Endodermal cell (in vitro differentiated cells): ENCODE data around the genes GAGE12C, GAGE12E, GAGE2A and DGKK.

- PRO-cap, result no peak
Observed at GRCh38 chrX:48790535-48791128, 4.2 kb downstream of the GATA1 start.

DNA sequence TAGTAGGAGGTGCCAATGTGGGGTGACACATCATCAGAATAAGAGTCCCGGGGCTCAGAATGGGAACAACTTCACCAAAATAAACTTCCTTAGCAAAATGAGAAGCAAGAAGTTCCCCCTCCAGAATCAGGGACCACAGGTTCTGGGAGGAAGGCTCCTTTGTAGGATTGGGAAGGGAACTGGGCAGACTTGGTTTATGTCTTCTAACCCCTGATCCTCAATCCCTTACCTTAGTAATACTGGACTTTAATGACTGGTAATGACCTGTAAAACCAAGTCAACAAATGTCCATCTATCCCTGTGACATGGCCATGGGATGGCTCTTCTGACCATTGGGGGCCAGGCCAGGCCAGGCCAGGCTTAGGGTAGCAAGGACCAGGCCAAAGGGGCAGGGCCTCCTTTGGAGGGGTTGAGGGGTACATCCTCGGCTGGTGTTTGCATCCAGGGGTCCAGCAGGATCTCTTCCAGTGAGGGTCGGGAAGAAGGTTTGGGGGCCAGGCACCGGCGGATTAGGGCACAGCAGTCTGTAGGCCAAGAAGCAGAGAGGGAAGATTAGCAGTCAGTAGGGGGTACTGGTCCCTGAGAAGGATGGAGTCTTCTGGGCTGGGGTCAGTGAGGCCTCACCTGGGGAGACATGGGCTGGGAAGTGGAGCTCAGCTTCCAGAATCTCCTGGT lies 2.5 kb upstream of the SLC35A2 start:
- PRO-cap, result no peak

DNA sequence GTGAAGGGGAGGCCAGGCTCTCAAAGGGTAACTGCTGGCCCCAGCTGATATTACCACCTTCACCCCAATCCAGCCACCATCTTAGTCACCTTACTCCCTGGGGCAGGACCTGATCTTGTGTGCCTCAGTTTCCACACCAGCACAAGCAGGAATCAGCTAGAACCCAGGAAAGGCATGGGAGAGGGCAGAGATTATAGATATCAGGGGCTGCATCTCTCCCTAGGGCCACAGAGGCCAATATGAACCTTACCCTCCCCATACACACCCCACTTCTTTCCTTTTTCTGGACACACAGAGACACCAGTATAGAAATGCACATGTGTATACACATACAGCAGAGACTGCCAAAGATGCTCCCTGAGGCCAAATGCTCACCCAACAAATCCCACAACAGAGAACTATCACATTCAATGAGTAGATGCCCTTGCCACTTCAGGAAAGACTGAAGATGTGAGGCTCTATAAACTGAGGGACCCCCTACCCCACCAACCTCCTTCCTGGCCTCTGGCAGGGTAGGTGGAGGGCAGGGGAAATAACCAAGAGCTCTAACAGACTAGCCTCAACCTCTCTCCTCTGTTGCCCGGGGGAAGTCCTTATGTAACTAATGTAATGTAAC lies 18.1 kb downstream of the OTUD5 start:
- PRO-cap, result no peak

- PRO-cap, result bidirectional peak, plus-strand start at chrX:48958671, minus-strand start at chrX:48958378
Observed at GRCh38 chrX:48958283-48958827, 948 bp upstream of the OTUD5 start.

DNA sequence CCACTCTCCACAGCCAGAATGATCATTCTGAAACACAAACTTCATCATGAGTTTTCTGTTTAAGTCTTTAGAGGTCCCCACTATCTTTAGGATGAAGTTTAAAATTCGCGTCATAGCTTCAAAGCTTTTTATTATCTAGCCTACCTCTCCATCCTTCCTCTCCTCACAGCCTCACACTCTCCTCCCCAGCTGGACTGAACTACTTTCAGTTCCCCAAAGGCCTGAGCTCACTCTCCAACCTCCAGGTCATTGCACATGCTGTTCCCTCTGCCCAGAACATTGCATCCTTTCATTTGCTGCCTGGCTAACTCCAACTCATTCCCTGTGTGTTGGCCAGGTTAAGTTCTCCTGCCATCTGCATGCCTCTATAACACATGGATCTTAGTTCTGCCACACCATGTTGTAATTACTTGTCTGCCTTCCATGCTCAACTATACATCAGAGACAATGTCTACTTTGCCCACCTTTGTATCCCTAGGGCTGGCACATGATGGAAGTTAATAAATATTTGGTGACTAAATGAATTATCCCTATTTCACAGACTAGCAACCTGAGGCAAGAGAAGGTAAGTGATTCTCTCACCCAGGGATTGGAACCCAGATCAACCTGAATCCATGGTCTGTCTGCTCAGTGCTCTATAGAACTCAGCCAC lies 3.0 kb upstream of the OTUD5 start:
- PRO-cap, result no peak

- PRO-cap, result no peak
Observed at GRCh38 chrX:48961453-48962118, 4.2 kb upstream of the OTUD5 start.

GRCh38 chrX:48993235-48993781 lies 8.8 kb downstream of the GRIPAP1 start:
- PRO-cap, result no peak

GRCh38 chrX:49001338-49001937 lies 626 bp downstream of the GRIPAP1 start:
- PRO-cap, result no peak

- PRO-cap, result bidirectional peak, plus-strand start at chrX:49040082, minus-strand start at chrX:49039913; unidirectional peak, plus-strand start at chrX:49040447
Observed at GRCh38 chrX:49039739-49041032, 3.0 kb downstream of the TFE3 start.

DNA sequence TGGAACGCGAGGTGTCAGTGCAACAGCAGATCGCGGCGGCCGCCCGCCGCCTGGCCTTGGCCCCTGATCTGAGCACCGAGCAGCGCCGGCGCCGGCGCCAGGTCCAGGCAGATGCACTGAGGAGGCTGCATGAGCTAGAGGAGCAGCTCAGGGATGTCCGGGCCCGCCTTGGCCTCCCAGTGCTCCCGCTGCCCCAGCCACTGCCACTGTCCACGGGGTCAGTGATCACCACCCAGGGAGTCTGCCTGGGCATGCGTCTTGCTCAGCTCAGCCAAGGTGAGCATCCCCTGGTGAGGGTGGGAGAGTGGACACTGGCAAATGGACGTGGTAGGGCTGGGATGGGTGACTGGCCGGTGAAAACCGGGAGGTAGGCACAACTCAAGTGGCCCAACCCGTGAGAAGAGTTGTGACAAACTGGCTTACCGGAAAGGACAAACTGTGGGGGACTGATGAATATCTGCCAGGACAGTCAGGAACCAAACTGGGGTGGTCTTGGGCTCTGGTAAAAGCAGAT lies 5.6 kb downstream of the CCDC120 start:
- PRO-cap, result no peak

DNA sequence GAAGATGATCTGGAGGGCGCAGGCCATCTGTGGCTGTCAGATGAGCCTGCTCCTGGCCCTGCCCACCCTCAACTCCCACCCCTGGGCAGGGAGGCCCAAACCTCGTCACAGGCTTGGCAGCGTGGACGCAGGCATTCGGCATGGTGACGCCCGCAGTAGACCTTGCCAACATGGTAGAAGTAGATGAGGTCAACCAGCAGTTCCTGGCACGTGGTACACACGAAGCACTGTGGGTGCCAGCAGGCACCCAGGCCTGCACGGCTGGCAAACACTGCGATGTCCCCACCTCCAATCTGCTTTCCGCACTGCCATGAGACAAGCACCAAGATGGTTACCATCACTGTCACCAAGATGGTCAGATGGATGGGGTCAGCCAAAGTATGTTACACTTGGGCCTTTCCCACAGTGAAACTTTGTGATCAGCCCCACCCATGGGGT lies 6.5 kb downstream of the PLP2 start:
- PRO-cap, result no peak

GRCh38 chrX:49209549-49210284 lies 9.7 kb upstream of the SYP start:
- PRO-cap, result unidirectional peak, minus-strand start at chrX:49209859

DNA sequence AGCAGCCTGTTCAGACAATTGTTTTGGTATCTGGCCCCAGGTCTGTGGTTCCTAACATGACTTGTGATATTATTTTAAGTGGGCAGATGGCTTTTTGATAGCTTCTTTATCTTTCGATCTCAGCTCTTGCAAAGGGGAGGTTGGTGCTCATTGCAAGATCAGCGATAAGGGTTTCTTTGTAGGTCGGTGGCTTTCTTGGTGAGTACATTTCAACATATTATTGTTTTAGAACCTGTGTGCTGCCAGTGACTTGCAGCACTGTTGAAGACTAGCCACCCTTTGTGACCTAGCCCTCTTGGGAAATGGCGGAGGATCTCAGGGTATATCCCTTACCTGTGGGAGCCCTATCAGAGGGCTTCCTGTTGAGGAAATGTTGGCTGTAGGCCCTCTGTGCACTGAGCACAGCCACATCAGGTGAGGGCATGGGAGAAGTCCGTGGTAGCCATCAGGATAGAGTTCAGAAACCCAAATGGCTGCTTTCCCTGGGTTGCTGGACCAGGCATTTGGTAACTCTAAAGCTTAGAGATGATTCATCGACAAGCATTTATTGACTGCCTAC lies 3.9 kb downstream of the PPP1R3F start:
- PRO-cap, result no peak

GRCh38 chrX:49531944-49532263 lies at the start of gene GAGE12C:
TSS of gene GAGE12C (plus strand) at chrX:49532177.
- PRO-cap, result no peak

DNA sequence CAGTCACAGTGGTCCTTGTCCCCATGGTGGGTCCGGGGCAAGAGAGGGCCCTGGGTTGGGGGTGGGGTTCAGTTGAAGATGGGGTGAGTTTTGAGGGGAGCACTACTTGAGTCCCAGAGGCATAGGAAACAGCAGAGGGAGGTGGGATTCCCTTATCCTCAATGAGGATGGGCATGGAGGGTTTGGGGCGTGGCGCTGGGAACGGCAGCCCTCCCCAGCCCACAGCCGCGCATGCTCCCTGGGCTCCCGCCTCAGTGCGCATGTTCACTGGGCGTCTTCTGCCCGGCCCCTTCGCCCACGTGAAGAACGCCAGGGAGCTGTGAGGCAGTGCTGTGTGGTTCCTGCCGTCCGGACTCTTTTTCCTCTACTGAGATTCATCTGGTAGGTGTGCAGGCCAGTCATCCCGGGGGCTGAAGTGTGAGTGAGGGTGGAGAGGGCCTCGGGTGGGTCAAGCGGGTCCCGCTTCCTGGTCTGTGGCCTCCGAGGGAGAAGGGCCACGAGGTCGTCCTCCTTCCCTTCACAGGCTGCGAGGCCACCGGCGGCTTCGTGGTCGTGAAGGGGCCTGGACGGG lies at the start of gene GAGE12E:
Gene GAGE12E (plus strand): TSS at position 274 of the 571 bp plus-strand sequence.
- PRO-cap, result no peak

GRCh38 chrX:49589121-49589654 lies at the start of gene GAGE2A:
TSS of gene GAGE2A (plus strand) at chrX:49589496.
- PRO-cap, result no peak

GRCh38 chrX:49844411-49845042 lies 15.4 kb downstream of the PAGE4 start:
- PRO-cap, result no peak

GRCh38 chrX:50470752-50471339 lies at the start of gene DGKK:
TSS of gene DGKK (minus strand) at chrX:50470825.
- PRO-cap, result unidirectional peak, minus-strand start at chrX:50470825

DNA sequence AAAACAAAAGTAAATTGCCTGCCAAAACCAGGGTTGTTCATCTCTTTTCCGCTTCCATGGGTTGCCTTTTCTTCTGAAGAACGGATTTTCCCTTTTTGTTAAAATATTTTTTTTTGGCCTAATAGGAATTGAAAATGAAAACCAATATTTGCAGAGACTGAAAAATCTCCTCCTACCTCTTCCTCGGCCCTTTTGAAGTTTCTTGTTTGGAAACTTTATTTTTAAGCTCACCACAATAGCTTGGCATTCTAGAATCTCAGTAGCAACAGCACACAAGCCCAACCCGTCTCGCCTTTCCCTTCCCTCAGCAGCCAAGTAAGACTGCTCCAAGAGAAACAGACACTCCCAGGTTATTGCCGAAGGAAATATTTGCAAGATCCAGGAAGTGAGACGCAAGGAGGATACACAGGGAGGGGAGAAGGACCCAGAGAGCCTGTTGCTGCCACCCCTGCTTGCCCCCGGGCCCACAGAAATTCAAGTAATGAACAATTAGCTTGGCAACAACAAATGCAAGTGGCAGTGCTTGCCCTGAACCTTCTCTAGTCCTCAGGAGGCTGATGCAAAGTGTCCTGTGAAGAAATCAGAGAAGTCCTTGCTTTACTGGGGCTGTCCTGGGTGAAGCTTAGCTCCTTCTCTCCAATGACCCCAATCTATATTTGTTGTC lies 148.5 kb upstream of the DGKK start:
- PRO-cap, result no peak

- PRO-cap, result no peak
Observed at GRCh38 chrX:50624403-50624814, 153.8 kb upstream of the DGKK start.